Gastrocnemius medialis (tissue), 3 donors: Measurements from ENCODE around the genes FSCN3 and GARIN1A.

DNA sequence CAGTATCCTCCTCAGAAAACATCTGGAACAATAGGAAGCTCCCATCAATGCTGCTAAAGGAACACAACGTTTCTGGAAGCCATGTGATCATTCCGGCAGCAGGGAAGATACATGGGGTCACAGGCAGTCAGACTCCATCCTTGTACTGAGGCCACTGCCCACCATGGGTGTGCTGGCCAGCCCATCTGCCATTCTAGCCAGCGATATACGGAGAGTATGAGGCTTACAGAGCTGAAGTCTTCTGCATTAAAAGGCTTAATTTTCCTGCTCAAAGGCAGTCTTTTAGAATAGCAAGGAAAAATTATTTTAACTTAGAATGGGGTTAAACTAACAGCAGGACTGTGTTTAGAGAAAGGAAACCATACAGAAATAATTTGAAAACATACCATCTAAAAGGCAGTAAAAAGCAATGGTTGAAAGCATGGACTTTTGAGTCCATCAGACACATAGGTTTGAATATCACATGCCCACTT is 25.0 kb downstream of the GRM8 start:
- PRO-cap, result no peak
- RAMPAGE, long total RNA, 3 experiments, result no peak in any of the 3 experiments

DNA sequence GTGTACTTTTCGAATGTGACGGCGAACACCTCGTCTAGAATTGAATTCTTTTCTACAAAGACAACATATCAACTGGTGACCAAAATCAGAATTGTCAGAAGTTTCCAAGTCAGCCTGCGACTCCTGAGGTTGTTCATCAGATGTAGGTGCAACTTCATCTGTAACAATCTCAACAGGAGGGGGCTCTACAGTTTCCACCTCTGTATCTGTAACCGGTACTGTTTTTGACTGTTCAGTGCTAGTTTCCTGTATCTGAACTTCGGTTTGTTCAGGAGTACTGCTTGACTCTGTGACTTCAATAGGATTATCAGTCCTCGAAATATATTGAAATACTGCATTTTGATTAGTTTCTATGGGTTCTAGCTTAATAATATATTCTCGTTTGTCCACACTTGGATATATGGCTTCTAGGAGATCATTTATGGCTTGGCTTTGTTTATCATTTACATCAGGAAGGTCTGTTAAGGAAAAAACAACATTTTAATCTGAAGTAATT is 17.9 kb downstream of the ZNF800 start:
- PRO-cap, result no peak
- RAMPAGE, long total RNA, 3 experiments, result no peak in any of the 3 experiments

GRCh38 chr7:127593510-127593810 is at the start of gene FSCN3:
Gene FSCN3 (plus strand): TSS chr7:127593736.
- PRO-cap, result no peak
- RAMPAGE, long total RNA, 3 experiments, result no peak in any of the 3 experiments

GRCh38 chr7:127619451-127620698 is 1.9 kb upstream of the PAX4 start:
- PRO-cap, result no peak
- RAMPAGE, long total RNA, 3 experiments, result no peak in any of the 3 experiments

- PRO-cap, result no peak
- RAMPAGE, long total RNA, 3 experiments, result no peak in any of the 3 experiments
Observed at GRCh38 chr7:127793660-127793878, 141.6 kb downstream of the SND1 start.

- PRO-cap, result no peak
- RAMPAGE, long total RNA, 3 experiments, result no peak in any of the 3 experiments
Observed at GRCh38 chr7:128030214-128030689, 985 bp downstream of the LRRC4 start.

DNA sequence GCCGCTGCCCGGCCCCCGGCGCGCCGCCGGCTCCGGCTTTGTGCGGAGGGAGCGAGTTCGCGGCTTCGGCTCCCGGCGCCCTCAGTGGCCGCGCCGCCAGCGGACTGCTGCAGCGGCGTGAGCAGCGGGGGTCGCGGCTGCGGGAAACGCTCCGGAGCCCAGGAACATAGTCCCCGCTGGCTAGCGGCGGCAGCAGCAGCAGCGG is 453 bp upstream of the LRRC4 start:
- PRO-cap, result no peak
- RAMPAGE, long total RNA, 3 experiments, result no peak in any of the 3 experiments

GRCh38 chr7:128032741-128033274 is 1.6 kb upstream of the LRRC4 start:
- PRO-cap, result no peak
- RAMPAGE, long total RNA, 3 experiments, result no peak in any of the 3 experiments

GRCh38 chr7:128103233-128104504 is 72.4 kb upstream of the LRRC4 start:
- PRO-cap, result no peak
- RAMPAGE, long total RNA, 3 experiments, result no peak in any of the 3 experiments

GRCh38 chr7:128236810-128237433 is 4.2 kb upstream of the LEP start:
- PRO-cap, result no peak
- RAMPAGE, long total RNA, 3 experiments, result no peak in any of the 3 experiments

DNA sequence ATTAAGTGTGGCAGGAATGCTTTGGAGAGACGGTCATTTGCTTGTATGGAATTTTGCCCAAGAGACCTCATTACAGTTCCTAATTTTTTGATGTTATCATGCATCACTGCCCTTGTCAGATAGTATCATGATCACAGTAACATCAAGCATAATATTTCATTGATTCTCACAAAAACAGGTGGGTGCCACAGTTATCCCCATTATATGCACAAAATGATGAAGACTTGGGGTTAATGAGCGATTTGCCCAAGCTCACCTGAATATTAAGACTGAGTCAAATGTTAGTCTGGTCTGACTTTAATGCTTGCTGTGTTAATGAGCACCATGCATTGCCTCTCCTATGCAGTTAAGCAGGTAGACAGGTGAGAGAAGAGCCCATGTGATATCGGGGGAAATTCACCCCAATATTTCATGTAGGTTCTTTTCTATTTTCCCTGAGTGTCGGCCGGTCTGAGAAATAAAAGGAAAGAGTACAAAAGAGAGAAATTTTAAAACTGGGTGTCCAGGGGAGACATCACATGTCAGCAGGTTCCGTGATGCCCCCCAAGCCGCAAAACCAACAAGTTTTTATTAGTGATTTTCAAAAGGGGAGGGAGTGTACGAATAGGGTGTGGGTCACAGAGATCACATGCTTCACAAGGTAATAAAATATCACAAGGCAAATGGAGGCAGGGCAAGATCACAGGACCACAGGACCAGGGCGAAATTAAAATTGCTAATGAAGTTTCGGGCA is 42.2 kb upstream of the GARIN1A start:
- PRO-cap, result no peak
- RAMPAGE, long total RNA, 3 experiments, result no peak in any of the 3 experiments

DNA sequence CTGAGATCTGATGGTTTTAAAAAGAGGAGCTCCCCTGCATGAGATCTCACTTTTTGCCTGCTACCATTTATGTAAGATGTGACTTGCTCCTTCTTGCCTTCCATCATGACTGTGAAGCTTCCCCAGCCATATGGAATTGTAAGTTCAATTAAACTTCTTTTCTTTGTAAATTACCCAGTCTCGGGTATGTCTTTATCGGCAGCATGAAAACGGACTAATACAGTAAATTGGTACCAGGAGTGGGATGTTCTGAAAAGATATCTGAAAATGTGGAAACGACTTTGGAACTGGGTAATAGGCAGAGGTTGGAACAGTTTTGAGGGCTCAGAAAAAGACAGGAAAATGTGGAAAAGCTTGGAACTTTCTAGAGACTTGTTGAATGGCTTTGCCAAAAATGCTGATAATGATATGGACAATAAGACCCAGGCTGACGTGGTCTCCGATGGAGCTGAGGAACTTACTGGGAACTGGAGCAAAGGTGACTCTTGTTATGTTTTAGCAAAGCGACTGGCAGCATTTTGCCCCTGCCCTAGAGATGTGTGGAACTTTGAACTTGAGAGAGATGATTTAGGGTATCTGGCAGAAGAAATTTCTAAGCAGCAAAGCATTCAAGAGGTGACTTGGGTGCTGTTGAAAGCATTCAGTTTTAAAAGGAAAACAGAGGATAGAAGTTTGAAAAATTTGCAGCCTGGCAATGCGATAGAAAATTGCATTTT is 10.5 kb upstream of the GARIN1A start:
- PRO-cap, result no peak
- RAMPAGE, long total RNA, 3 experiments, result no peak in any of the 3 experiments

- PRO-cap, result no peak
- RAMPAGE, long total RNA, 3 experiments, result no peak in any of the 3 experiments
Observed at GRCh38 chr7:128671982-128672420, at the start of gene GARIN1A. Gene GARIN1A (plus strand): TSS chr7:128672292.

DNA sequence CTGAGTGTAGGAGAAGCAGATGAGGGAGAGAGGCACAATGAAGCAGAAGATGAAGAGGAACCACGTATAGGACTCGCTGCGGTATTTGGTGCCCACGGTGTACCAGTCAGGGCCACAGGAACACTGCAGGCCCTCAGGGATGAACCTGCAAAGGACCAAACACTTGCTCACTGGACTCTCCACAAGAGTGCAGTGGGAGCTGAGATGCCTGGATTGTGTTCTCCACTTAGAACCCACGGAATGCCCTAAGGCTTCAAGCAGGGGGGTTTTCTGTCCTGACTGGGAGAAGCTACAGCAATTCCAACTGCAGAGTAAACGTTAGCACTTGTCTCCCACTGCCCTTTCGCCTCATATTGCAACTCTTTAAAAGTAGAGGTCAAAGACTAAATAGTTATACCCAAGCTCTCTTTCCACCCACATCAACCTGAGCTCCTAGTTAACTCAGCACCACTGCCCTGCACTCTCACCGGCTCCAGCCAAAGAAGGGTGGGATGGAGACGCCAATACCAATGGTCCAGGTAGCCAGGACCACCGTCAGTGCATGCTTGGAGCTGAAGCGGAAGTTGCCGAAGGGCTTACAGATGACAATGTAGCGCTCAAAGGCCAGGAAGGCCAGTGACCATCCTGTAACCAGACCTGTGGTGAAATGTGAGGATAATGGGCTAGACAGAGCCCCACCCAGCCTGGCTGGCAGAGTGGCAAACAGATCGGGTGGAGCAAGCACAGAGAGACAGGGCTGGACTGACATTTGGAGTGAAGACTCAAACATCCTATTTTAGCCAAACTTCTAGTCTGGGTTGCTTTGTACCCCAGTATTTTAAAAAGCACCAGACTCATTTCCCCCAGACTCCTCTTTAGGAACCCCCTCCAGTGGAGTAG is 836 bp downstream of the OPN1SW start:
- PRO-cap, result no peak
- RAMPAGE, long total RNA, 3 experiments, result no peak in any of the 3 experiments

DNA sequence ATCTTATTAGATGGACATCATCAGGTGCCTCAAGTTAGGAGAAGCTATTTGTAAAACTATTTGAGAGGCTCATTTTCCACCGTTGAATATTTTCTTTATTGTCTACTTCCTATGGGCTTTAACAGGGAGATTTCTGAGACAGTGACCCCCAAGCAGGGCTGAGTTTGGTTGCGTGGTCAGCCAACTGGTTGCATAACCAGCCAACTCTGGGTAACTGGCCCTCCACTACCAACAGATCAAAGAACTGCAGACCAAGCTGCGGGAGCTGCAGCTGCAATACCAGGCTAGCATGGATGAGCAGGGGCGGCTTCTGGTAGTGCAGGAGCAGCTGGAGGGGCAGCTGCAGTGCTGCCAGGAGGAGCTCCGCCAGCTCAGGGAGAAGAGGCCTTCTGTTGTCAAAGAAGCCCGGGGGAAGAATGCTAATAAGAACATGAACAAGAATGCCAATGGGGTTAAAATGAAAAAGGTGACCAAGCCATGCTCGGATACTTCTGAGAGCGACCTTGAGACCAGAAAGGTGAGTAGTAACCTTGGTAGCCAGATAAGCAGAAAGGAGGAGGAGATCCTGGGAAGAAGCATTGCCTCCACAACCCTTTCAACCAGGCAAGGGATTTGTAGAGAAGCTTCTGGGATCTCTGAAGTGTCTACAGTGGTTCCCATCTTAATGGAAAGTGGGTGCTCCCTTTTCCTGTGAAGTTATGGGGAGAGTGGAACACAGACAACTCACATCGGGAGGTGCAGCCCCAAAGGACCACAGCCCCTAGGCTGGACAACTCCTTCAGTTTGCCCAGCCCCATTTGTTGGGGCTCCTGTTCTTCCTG is 15.6 kb upstream of the FLNC start:
- PRO-cap, result no peak
- RAMPAGE, long total RNA, 3 experiments, result no peak in any of the 3 experiments

DNA sequence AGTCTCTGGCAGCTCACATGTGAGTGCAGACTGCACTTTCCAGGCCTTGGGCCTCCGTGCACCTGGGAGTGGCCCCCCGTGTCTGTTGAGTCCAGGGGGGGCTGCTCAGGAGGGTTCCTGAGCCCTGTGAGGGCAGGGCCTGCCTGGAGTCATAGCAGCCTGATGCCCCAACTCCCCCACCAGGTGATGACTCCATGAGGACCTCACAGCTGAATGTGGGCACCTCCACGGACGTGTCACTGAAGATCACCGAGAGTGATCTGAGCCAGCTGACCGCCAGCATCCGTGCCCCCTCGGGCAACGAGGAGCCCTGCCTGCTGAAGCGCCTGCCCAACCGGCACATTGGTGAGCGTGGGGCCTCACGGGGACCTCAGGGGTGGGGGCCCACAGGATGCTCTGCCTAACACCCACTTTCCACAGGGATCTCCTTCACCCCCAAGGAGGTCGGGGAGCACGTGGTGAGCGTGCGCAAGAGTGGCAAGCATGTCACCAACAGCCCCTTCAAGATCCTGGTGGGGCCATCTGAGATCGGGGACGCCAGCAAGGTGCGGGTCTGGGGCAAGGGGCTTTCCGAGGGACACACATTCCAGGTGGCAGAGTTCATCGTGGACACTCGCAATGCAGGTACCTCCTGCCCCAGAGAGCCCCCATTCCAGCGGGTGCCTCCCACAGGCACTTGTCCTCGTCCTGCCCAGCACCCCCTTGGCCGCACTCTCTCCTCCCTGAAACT is 10.1 kb upstream of the ATP6V1F start:
- PRO-cap, result no peak
- RAMPAGE, long total RNA, 3 experiments, result start-site peak on the plus strand in 1 of 3 experiments, centred at positions 267 to 534 of the sequence, 1,101 to 1,135 reads per replicate

- PRO-cap, result no peak
- RAMPAGE, long total RNA, 3 experiments, result start-site peak on the plus strand in 2 of 3 experiments, at chr7:128858341-128858937 at its widest, 787 to 2,014 reads per replicate
Observed at GRCh38 chr7:128858266-128859457, 4.0 kb upstream of the ATP6V1F start.

GRCh38 chr7:129000749-129001397 is 54.0 kb downstream of the TNPO3 start:
- PRO-cap, result no peak
- RAMPAGE, long total RNA, 3 experiments, result no peak in any of the 3 experiments

- PRO-cap, result no peak
- RAMPAGE, long total RNA, 3 experiments, result no peak in any of the 3 experiments
Observed at GRCh38 chr7:129054040-129054360, 911 bp downstream of the TNPO3 start.

DNA sequence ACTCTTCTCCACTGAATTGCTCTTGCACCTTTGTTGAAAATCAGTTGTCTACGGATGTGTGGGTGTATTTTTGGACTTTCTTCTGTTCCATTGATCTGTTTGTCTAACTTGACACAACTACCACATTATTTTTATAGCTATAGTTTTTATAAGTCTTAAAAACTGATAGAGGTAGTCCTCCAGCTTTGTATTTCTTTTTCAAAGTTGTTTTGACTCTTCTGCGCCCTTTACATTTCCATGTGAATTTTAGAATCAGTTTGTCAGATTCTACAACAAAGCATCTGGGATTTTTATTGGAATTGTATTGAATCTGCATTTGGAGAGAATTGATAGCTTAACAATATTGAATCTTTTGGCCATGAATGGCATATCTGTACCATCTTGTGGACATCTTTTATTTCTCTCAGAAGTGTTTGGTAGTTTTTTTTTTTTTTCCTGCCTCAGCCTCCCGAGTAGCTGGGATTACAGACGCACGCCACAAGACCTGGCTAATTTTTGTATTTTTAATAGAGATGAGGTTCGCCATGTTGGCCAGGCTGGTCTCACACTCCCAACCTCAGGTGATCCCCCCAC is 54.1 kb downstream of the AHCYL2 start:
- PRO-cap, result no peak
- RAMPAGE, long total RNA, 3 experiments, result no peak in any of the 3 experiments